Measurements from ENCODE around the gene AP5Z1.

GRCh38 chr7:3638967-3639266 is 337.9 kb downstream of the SDK1 start:
- PRO-cap, 2 experiments = no peak in any of the 2 experiments

- PRO-cap, 2 experiments = peak in 1 of 2 experiments; most common plus-strand start chr7:3862255 (in 1)
Measured at GRCh38 chr7:3862161-3862459, 561.1 kb downstream of the SDK1 start.

- PRO-cap, 2 experiments = peak in 2 of 2 experiments; most common plus-strand start chr7:4642235 (in 2); most common minus-strand start chr7:4641749 (in 1)
Measured at GRCh38 chr7:4641546-4642465, 40.3 kb upstream of the FOXK1 start.

DNA sequence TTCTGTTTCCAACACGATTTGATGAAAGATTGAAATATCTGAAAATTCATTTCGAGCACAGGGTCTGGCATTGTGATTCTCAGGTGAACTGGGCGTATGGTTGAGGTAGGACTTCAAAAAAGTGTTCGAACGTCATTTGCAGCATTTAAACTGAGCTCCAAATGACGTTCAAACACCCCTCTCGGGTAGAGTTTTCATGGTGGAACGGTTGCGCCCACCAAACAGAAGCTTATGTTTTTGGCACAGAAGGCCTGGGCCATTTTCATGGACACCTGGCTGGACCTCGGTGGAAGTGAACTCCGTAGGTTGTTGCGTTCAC is 17.0 kb upstream of the AP5Z1 start:
- PRO-cap, 2 experiments = no peak in any of the 2 experiments

- PRO-cap, 2 experiments = peak in 2 of 2 experiments; most common plus-strand start chr7:4775138 (in 2); most common minus-strand start chr7:4775515 (in 2)
Measured at GRCh38 chr7:4774808-4775773, at the start of gene AP5Z1. Gene AP5Z1, plus strand, starts transcription at chr7:4775623.

DNA sequence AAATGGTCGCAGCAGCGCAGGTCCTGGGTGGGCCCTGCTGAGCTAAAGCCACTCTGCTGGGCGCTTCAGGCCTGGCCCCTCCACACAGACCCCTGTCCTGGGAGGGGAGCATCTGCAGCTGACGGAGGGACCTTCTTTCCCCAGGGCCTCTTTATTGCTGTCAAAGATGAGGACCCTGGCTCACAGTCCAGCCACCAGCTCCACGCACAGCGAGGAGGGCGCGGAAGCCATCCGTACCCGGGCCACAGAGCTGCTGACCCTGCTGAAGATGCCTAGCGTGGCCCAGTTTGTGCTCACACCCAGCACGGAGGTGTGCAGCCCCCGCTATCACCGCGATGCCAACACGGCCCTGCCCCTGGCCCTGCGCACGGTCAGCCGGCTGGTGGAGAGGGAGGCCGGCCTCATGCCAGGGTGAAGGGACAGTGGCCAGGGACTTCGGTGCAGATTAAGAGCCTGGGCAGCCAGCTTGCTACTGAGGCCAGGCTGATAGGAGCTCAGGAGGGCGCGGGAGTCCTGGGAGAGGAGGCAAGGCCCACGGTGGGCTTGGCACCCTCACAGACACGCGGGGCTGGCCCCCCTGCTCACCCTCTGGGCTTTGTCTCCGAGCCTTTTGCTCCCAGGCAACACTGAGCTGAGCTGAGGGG is 15.7 kb downstream of the AP5Z1 start:
- PRO-cap, 2 experiments = no peak in any of the 2 experiments

- PRO-cap, 2 experiments = no peak in any of the 2 experiments
Measured at GRCh38 chr7:4842156-4842864, 19.5 kb downstream of the PAPOLB start.

GRCh38 chr7:4858132-4858559 is 3.7 kb downstream of the PAPOLB start:
- PRO-cap, 2 experiments = no peak in any of the 2 experiments

DNA sequence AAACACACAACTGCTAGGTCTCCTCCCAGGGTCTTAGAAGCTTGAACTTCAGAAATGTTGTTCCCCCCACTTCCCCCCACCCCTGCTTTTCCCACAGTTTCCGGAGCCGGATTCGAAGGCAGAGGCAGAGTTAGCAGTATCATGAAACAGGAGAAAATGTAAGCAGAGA is 1.8 kb downstream of the RADIL start:
- PRO-cap, 2 experiments = no peak in any of the 2 experiments

GRCh38 chr7:5065652-5066563 is 20.2 kb downstream of the RBAK start:
- PRO-cap, 2 experiments = no peak in any of the 2 experiments

DNA sequence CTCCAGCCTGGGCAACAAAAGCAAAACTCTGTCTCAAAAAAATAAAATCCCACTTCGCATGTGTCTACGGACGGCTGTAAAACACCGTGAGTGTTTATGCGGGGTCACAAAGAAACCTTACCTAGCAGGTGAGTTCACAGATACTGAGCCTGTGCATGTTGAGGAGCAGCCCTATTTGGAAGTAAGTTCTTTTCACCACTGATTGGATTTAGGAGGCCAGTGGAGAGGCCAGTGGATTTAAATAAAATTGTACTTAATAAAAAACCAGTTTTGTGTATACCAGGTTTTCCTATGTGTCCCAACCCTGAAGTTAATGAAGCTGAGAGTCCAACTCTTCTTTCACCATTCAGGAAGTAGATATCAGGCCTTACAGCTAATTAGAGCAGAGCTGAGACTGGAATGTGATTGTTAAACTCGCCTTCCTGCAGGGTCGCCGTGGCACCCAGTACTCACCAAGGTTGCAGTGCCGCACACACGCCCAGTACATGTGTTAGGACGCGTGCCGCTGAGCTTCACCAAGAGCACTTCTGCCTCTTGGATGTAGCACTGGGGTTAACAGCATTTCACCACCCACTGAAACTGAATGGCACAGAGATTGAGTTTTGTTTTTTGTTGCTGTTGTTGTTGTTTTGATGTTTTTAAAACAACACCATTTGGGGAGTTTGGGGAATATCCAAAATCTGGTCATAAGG is 21.6 kb downstream of the WIPI2 start:
- PRO-cap, 2 experiments = no peak in any of the 2 experiments

- PRO-cap, 2 experiments = no peak in any of the 2 experiments
Measured at GRCh38 chr7:5248119-5248949, 34.4 kb upstream of the SLC29A4 start.

DNA sequence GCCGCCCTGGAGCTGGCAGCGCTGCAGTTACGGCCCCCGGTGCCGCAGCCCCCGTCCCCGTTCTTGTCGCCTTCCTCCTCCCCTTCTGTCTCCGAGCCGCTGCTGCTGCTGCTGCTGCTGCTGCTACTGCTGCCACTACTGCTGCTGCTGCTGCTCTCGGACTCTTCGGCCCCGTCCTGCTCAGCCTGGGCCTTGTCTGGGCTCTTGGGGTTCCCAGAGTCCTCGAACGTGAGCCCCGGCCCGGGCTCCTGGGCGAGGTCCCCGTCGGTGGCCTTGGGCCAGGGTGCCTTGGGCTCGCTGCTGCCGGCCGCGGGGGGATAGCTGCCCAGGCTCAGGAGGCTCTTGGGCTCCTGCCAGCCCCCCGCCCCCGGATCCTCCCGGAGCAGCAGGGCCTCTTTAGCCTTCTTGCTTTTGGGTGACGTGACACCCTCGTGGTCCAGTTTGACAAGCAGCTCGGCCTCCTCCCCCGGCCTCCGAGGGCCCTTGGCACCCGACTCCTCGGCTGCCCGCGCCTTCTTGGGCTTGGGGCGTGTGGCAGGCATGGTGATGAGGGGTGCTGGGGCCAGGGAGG is 30.4 kb downstream of the SLC29A4 start:
- PRO-cap, 2 experiments = no peak in any of the 2 experiments

DNA sequence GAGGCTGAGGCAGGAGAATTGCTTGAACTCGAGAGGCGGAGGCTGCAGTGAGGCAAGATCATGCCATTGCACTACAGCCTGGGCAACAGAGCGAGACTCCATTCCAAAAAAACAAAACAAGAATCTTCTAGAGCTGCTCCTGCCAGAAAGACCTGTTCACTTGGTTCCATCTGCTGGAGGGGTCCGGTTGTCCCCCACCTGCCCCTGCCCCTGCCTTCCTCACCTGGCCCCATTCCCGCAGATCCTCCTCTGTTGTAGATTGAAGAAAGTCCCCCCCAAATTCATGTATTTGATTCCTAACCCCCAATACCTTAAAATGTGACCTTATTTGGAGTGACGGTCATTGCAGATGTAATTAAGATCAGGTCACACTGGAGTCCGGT is 8.6 kb upstream of the TNRC18 start:
- PRO-cap, 2 experiments = no peak in any of the 2 experiments

GRCh38 chr7:5439363-5439944 is 15.8 kb upstream of the TNRC18 start:
- PRO-cap, 2 experiments = no peak in any of the 2 experiments

DNA sequence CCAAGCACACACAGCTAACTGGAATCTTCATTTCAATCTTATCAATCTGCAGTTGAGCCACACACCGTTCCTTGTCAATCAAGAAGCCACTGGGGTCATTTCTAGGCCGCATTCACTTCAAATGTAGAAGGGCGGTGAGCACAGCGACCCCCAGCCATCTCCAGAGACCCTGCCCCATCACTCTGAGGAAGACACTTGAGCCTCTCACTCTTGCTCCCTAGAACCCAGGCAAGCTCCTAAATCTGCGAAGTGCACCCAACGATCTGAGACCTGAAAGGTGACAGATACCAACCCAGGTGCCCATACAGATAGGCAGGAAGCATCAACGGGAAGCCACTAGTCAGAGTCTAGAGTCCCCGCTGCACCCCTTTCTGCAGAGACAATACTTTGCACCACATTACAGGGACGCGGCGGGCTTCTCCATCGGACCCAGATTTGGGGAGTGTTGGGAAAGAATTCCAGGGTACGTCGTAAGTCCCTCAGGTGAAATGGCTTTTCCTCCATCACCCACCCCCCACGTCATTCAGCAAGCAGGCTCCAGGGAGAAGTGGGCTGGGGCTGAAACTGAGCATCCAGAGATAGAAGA is 819 bp downstream of the FBXL18 start:
- PRO-cap, 2 experiments = no peak in any of the 2 experiments

GRCh38 chr7:5523624-5524779 is 6.4 kb downstream of the ACTB start:
- PRO-cap, 2 experiments = no peak in any of the 2 experiments

- PRO-cap, 2 experiments = no peak in any of the 2 experiments
Measured at GRCh38 chr7:5527580-5527980, 2.8 kb downstream of the ACTB start.

- PRO-cap, 2 experiments = no peak in any of the 2 experiments
Measured at GRCh38 chr7:5528928-5529487, 1.4 kb downstream of the ACTB start.

DNA sequence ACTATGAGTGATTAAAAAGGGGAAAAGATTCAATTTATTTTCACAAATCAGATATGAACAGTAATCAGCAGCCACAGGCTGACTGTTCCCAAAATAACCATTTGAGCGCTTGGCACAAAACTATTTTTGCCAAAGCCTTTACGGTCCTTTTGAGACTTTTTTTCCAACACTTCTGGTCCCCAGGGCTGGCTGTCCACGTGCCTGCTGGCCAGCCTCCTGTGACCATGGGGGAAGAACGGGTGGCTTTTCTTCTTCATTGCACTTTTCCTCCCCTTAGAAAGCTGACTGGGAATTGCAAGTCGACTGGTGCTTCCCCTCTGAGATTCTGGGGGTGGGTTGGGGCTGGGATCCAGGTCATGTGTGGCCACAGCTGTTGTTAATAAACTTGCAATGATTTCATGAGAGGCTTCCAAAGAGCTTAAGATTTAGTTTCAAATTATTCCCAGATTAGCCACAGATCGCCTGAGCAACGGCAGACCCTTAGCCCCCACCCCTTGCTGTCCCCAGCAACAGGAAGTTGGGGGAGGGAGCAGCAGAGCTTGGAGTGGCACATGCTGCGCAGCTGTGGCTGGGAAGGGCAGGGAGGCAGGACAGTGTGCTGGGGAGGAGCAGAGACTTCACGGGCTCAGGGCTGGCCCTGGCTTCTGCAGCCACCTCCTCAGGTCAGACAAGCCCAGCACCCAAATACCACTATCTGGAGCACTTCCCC is 41.5 kb downstream of the FSCN1 start:
- PRO-cap, 2 experiments = no peak in any of the 2 experiments

Measured in Metastatic Liver Carcinoma in the Lung (tissue), 2 donors.